Trachea (tissue), 1 donor: ENCODE measurements around a stretch of chr12.

GRCh38 chr12:7130564-7130845 is 334 bp downstream of the CLSTN3 start:
- PRO-cap = no peak

DNA sequence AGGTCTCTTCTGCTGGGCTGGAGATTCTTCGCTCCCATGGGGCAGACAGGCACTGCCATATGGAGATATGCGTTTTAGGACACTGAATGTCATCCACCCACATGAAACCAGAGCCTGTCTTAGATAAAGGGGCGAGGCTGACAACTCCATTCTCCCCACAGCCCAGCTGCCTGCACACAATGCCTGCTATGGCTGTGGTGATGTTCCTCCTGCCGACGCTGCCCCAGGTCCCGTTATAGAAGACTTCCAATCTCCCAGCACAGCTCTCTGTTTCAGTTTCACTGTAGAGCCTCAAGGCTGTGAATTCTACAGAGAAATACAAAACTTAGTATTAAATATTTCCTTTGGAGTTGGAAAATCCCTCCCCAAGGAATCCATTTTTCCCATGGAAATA is 69.5 kb downstream of the ACSM4 start:
- PRO-cap = no peak

DNA sequence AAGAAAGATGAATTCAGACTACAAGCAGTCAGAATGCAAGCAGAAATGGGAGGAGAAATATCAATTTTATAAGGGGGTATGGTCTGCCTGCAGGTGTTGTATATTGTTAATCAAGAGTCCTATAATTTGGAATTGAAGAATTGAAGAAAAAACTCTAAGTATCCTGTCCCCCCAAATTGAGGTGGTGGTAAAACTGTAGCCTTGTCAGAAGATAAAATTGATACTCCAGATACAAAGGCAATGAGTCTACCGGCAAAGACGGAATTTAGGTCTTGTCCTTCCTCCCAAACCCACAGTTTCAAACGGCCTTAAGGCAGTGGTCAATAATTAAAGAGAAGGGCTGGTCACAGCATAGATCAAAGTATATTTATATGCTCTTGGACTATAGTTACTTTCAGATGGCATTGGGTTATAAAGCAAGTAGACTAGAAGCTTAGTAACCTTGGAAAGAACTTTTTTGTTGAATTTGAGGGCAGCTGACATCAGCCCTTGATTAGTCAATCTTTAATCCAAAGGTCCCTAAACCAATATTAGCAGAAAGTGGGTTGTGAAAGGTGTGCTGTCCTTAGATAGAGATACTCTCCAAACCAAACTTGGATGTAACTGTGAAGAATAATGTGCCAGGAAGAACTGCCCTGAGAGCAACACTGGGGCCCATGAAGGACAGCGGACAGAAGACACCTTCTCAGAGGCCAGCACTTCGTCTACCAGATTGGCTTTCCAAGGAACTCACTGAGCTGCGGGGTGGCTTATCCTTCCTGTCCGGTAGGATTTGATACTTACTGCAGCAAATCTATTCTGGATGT is 10.7 kb downstream of the CD163 start:
- PRO-cap = no peak

DNA sequence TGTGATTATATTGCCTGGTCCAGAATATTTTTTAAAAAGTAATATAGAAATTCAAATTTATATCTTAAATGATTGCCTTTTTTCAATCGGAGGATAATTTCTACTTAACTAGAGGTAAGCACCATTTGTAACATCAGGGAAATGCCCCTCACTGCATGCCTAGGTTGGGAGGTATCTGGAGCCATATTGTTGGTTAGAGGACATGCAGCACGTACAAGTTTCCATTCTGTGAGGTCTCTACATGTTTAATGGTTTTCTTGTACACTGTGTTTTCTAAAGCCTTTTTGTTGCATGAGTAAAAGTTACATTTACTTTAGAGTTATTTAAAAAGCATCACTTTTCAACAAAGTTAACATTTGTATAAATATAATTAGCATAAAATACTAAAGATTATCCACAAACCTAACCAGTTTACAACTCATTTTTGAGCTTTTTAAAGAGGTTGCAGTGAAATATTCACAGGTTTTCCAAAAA is 9.3 kb downstream of the CD163 start:
- PRO-cap = no peak

GRCh38 chr12:7512651-7512955 is 9.0 kb upstream of the CD163 start:
- PRO-cap = no peak

DNA sequence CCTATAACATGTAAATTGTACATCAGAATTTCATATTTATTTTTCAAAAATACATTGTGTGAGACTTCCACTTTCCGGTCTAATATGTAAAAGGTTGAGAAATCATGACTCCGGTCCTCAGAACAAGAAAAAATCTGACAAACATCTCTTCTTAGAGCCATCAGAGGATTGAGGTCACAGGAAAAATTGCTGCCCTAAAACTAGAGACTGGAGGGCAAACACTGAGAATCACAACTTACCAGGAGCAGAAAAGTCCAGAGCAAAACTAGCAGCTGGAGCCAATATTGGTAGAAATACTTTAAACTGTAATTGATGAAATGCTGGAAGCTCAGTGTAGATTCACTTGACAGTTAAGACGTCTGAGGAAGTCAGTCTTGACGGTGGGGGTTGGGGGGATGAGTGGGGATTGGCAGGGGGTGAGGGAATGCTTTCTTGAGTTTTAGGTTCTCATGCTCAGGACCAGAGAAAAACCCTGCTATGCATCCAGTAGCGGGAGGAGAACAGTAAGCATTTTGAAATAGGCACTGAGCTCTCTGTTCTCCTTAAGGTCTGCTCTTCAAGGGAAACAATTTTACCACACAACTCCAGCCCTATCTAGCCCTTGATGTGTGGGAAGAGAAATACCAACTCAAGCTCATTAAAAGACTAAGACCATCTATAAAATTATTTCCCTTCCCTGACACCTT is 71.5 kb upstream of the CD163 start:
- PRO-cap = no peak

DNA sequence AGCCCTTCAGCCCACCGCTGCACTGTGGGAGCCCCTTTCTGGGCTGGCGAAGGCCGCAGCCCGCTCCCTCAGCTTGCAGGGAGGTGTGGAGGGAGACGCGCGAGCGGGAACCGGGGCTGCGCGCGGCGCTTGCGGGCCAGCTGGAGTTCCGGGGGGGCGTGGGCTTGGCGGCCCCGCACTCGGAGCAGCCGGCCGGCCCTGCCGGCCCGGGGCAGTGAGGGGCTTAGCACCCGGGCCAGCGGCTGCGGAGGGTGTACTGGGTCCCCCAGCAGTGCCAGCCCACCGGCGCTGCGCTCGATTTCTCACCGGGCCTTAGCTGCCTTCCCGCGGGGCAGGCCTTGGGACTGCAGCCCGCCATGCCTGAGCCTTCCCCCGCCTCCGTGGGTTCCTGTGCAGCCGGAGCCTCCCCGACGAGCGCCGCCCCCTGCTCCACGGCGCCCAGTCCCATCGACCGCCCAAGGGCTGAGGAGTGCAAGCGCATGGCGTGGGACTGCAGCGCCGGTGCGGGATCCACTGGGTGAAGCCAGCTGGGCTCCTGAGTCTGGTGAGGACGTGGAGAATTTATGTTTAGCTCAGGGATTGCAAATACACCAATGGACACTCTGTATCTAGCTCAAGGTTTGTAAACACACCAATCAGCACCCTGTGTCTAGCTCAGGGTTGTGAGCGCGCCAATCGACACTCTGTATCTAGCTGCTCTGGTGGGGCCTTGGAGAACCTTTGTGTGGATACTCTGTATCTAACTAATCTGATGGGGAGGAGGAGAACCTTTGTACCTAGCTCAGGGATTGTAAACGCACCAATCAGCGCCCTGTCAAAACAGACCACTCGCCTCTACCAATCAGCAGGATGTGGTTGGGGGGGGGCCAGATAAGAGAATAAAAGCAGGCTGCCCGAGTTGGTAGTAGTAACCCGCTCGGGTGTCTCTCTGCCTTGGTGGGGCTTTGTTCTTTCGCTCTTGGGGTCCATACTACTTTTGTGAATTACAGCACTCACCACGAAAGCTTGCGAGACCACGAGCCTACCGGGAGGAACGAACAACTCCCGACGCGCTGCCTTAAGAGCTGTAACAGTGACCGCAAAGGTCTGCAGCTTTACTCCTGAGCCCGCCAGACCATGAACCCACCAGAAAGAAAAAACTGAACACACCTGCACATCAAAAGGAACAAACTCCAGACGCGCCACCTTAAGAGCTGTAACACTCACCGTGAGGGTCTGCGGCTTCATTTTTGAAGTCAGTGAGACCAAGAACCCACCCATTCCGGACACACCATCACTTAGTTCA is 25.5 kb downstream of the APOBEC1 start:
- PRO-cap = no peak

GRCh38 chr12:7881761-7882338 is 9.1 kb upstream of the SLC2A14 start:
- PRO-cap = no peak

- PRO-cap = no peak
These were observed 28.9 kb downstream of the SLC2A3 start for GRCh38 chr12:7907090-7907487.

DNA sequence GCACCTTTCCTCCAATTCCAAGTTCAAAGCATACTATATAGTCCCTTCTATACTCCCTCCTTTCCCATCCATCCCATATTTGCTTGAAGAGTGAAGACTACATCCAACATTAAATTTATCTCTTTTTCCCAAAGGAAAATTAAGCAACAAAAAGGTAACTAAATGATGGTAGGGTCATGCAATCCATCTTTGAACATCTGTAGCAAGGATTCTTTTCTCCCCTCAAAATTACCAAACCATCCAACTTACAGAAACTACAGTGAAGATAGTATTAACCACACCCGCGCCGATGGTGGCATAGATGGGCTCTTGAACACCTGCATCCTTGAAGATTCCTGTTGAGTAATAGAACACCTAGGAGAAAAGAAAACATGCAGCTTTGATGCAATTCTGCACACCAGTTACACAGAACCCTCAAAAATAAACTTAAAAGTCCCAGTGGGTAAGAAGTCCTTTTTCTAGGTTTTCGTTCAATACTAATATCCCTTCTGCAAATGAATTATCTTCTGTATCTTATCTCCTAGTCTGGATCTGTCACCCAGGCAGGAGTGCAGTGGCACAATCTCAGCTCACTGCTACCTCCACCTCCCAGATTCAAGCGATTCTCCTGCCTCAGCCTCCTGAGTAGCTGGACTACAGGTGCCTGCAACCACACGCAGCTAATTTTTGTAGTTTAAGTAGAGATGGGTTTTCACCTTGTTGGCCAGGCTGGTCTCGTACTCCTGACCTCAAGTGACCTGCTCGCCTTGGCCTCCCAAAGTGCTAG is 10.2 kb downstream of the SLC2A3 start:
- PRO-cap = no peak

- PRO-cap = no peak
These were observed 1.9 kb downstream of the SLC2A3 start for GRCh38 chr12:7934144-7934415.

DNA sequence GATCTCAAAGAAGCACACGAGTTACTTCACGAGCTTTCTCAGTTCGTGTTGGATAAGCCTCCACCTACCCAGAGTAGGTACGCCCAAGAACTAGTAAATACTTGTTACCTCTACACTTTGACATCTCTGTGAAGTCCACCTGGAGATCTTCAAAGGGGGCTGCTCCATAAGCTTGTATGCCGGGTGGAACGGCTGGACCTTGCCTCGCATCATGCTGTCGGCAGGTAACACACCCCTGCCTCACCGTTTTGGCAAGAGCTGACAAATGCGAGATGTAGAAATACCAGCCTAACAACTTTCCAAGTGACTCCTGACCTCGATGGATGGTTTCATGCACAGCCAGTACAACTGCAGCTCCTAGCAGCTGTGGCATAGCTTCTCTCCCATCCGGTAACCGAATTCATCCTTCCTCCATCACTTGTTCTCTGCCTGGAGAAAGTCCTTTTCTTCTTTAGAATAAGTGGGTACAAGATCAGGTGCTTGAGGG is 58.2 kb upstream of the FAM90A1 start:
- PRO-cap = no peak

DNA sequence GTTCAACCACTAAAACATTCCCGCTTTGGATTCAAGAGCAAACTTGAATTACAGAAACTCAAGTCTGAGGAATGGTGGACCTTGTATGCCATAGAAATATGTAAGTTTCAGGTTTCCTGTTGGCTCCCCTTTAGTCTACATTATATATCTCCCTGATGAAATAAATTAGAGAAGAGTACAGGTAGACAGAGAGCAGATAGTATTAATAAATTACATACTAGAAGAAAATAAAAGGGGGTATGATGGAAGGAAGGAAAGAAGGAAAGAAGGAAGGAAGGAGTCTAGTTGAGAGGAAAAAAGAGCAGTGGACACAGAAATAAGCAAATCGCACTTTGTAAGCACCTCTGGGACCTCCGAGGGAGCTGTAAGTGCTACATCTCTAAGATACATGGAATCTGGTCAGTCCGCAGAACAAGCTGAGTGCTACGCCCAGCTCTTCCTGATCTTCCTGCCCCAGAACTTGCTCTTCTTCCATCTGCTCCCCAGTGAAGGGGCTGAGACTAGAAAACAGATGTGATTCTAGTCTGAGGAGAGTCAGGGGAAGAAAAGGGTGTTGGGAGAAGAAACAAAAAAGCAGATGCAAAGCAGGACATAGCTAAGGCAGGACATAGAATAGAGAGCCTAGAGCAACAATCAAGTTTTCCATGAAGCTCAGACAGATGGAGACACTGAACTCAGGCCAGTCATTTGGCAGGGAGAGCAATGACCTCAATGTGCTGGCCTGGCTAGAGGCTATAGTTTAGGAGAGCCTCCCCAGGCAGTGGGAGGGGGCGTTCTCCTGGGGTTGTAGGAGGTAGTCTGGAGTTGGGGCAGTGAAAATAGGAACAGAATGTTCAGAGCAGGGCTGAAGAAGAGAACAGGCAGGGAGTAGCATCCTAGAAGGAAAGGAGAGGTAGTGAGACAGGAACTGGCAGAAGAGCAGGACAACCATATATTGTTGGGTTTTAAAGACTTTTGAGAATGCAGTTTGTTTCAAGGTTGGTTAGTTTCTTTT is 1.7 kb upstream of the MFAP5 start:
- PRO-cap = no peak

DNA sequence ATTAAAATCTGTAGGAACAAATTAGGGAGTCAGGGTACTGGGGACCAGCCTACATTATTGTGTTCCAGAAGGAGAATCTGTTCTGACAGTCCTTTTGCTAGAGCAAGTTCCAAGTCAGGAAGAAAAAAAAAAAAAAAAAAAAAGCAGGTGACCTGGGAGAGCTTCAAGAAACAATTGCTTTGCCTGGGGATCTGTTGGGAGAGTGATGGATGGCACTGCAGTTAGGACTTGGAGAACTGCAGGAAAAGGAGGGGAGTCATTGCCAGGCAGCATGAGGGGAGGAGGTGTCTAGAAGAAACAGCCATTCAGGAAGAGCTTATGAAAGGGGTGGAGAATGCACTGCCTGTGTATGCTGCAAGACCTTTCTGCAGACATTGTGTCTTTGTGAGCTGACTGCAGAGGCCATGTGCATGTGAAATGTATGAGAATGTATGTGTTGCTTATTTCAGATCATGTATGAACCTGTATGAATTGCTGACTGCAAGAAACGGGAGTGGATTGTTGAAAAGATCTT is 10.0 kb upstream of the RIMKLB start:
- PRO-cap = bidirectional peak, plus-strand start at position 374 of the sequence, minus-strand start at position 238 of the sequence

DNA sequence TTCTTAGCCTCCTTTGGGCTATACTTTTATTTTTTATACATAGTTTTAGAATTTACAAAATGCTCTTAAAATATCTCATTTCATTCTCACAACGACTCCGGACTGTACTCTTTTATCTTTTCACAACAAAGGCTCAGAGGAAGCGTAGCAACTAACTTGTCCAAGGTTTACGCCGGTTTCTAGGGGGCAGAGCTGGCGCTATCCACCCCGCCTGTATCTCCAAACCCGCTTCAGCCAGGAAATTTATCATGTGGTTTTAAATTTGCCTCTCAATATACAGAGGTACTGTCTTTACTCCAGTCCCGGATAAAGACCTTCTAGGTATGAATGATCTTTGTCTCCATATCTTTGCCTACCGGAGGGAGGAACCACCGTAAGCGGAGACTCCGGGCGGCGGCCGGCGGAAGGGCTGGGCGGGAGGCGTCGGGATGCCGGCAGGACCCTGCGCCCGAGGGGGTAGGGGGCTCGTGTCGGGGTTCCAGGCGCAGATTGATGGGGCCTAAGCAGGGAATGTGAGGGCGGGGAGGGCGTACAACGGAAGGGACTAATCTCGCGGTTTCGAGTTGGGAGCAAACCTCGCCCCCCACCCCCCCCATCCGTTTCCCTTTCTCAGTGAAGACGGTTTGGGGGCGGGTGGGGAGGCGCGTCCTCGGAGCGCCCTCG is 648 bp upstream of the RIMKLB start:
- PRO-cap = bidirectional peak, plus-strand start at position 403 of the sequence, minus-strand start at position 218 of the sequence; bidirectional peak, plus-strand start at position 615 of the sequence, minus-strand start at position 546 of the sequence

DNA sequence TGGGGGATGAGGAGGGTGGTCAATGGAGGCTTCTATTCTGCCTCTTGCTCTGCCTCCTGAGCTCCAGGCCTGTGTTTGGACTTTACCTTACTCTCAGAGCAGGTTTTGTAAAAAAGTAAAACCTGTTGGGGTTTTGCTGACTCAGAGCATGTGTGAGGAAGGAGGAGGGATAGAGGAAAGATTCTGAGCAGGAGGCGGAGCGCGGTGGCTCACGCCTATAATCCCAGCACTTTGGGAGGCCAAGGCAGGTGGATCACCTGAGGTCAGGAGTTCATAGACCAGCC is 6.7 kb downstream of the A2ML1 start:
- PRO-cap = no peak

DNA sequence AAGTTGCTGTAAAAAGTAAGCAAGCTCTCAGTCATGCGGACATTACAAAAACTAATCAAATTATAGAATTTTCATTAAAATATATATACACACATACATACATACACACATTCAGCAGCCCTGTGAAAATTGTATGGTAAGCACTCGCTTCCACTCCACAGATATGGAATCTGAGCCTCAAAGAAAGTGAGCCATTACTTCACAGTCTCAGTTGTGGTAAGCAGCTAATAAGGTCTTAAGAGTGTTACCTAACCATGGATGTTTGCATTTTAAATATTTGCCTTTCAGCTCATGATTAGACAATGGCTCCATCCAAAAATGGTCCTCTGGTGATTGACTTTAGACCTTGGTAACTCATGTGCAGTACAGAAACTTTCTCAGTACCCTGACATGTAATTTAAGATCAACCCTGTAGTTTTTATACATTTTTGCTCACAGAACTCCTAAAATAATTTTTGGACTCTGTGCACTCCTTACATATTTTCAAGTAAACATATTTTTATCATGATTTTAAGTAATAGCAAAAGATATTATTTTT is 1.8 kb downstream of the A2M start:
- PRO-cap = no peak

DNA sequence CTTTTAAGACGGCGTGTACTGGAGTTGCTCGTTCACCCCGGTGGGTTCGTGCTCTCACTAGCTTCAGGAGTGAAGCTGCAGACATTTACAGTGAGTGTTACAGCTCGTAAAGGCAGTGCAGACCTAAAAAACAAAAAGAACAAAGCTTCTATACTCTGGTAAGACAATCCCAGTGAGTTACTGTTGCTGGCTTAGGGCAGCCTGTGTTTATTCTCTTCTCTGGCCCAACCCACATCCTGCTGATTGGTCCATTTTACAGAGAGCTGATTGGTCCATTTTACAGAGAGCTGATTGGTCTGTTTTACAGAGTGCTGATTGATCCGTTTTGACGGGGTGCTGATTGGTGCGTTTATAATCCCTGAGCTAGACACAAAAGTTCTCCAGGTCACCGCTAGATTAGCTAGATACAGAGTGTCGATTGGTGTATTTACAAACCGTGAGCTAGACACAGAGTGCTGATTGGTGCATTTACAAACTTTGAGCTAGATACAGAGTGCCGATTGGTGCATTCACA is 158.0 kb downstream of the KLRB1 start:
- PRO-cap = no peak

DNA sequence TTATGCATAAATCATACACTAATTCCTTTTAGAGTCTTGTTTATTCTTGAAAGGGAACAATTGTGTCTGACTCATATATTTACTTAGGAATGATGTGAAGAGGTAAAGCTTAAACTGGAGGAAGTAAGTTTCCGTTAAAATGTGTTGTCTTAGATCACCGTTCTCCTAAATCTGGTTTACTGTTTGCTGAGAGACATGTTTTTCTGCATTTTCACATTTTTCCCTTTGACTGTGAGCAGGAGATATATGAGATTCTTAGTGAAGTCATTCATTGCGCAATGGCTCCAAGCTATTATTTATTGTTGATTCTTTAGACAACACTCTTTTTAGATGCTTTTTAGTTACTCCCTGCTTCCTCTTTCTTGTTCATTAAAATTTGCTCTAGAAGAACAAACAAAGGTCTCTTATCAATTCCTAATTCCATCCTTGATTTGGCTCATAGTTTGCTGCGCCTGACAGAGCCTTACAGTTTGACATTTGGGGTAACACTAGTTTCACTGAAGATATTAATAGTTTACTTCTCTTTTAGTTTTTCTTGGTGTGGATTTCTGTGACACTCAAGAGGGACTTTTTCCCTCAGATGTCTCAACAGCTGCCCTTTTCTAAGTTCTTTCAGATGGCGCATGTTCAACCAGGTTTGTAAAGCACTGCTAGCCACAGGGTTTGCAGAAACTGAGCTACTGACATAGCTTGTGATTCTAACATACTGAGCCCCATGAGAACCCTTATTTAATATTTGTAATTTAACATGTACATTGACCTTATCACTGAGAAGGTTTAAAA is 39.1 kb downstream of the CD69 start:
- PRO-cap = no peak

GRCh38 chr12:9732850-9733414 is 27.8 kb downstream of the CD69 start:
- PRO-cap = no peak